CD14-positive monocyte (primary cell): ENCODE results near the genes ARAP1 and DNAJB13.

GRCh38 chr11:72709846-72710143 is 35.6 kb upstream of the PDE2A start:
- CAGE, long polyA plus RNA: no peak

- CAGE, long polyA plus RNA: no peak
These were observed at the start of gene ARAP1 for GRCh38 chr11:72751924-72753105. ARAP1 (minus strand) TSS chr11:72752408.

DNA sequence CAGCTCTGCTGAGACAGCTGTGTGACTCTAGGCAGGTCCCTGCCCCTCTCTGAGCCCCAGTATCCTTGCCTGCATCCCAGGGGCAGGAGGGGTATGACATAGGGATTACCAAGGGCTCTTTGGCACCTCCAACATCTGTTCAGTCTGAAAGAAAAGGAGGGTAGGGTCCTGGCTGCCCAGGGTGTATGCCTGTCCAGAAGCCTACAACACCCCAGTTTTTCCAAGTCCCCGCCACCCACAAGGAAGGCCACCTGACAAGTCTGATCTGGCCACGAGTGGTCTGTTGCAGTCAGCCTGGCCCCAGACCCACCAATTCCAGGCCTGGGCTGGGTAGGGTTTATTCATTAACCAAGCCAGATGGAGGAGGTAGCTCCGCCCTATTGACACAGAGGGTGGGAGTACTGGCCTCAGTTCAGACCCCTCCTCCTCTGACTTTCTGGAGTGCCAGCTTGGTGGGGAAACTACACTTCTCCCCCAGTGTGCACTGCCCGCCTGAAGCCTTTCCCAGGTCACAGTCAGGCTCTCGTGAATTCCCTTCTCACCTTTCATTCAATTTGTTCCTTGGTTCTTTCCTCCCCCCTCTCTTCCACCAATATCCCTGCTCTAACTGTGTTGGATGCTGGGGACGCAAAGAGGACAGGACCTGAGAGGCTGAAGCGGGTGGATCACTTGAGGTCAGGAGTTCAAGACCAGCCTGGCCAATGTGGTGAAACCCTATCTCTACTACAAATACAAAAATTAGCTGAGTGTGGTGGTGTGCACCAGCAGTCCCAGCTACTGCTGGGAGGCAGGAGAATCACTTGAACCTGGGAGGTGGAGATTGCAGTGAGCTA is 14.9 kb downstream of the STARD10 start:
- CAGE, long polyA plus RNA: no peak

DNA sequence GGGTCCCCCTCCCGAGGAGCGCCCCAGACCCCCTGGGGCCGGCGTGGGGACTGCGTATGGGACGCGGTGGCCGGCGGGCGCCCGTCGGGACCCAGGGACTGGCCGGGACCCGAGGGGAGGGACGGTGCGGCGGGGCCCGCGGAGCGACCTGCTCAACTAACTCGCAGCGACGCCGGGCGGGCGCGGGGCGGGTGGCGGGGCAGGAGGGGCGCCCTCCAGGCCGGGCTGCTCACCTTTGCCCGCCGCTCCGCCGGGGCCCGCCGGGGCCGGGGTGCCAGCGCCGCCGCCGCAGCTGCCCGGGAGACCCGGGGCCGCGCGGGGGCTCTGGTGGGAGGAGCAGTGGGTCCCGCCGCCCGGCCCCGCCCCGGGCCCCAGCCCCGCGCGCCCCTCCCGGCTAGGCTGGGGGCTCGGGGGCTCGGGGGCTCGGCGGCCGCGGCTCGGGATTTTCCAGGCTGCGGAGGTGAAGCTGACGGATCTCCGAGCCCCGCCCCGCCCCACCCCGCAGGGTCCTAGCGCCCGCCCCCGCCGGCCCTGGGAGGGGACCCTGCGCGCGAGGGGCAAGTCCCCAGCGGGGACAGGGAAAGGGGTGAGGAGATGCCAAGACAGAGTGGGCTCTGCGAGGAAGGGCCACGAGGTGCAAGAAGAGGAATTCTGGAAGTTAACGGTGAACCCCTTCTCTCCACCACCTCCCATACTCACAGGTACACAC is 12.3 kb downstream of the STARD10 start:
- CAGE, long polyA plus RNA: no peak

GRCh38 chr11:72912952-72913626 is 98.9 kb downstream of the ATG16L2 start:
- CAGE, long polyA plus RNA: no peak

GRCh38 chr11:72921481-72921970 is 107.3 kb downstream of the ATG16L2 start:
- CAGE, long polyA plus RNA: no peak

DNA sequence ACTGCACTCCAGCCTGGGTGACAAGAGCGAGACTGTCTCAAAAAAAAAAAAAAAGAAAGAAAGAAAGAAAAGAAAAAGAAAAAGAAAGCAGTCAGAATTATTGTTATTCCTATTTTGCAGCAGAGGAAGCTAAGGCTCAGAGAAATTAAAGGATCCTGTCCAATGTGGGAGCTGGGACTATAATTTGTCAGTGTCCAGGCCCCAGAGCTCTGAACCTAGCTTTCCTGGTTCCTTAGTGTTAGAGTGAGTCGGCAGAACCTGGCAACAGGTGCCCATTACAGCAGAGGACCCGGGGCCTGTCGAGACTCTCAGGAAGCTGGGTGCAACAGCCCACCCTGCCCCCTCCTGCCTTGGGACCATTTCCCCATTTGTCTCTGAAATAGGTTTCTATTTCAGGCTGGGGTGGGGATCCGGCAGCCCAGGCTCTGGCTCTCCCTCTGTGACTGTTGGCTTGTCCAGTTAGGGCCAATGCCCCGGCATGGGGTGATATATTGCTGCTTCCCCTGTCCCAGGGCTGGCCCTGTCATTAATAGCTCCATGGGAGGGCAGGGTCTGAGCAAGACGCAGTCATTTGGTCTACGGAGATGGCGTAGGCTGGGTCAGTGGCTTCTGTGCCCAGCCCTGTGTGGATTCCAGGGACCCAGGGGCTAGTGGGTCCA is 2.5 kb downstream of the P2RY6 start:
- CAGE, long polyA plus RNA: no peak

- CAGE, long polyA plus RNA: no peak
These were observed 15.5 kb upstream of the ARHGEF17 start for GRCh38 chr11:73292538-73293011.

DNA sequence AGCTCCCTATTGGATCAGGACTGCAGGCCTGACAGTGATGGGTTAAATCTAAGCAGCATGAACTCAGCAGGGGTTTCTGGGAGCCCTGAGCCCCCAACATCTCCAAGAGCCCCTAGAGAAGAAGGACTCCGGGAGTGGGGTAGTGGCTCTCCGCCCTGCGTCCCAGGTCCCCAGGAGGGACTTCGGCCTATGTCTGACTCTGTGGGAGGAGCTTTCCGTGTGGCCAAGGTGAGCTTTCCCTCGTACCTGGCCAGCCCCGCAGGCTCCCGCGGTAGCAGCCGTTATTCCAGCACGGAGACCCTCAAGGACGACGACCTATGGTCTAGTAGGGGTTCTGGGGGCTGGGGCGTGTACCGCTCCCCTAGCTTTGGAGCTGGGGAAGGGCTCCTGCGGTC is 1.5 kb downstream of the ARHGEF17 start:
- CAGE, long polyA plus RNA: no peak

GRCh38 chr11:73334495-73335208 is 26.6 kb downstream of the ARHGEF17 start:
- CAGE, long polyA plus RNA: no peak

GRCh38 chr11:73381525-73382008 is 5.4 kb downstream of the RELT start:
- CAGE, long polyA plus RNA: no peak

GRCh38 chr11:73384750-73385598 is 8.8 kb downstream of the RELT start:
- CAGE, long polyA plus RNA: no peak

- CAGE, long polyA plus RNA: no peak
These were observed 12.3 kb downstream of the RELT start for GRCh38 chr11:73388172-73389272.

- CAGE, long polyA plus RNA: no peak
These were observed 19.9 kb downstream of the RELT start for GRCh38 chr11:73395757-73396744.

DNA sequence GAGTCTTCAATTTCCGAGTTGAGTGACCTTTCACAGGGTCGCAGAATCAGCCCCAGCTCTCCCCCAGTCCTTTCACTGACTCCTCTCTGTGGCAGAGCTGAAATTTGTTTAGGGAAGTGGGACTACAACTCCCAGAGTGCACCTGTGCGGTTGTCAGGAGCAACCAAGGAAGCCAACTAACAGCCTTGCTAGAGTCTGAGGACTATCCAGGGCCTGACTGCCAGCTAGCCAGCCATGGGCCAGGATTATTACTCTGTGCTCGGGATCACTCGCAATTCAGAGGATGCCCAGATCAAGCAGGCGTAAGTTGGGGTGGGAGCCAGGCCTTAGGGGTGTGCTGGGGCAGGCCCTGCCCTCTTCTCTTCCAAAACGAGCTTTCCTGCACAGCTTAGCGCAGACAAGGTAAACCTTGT is at the start of gene DNAJB13:
Gene DNAJB13, plus strand, starts transcription at position 191 of the 413 bp plus-strand sequence.
- CAGE, long polyA plus RNA: no peak

- CAGE, long polyA plus RNA: no peak
These were observed 12.5 kb upstream of the UCP2 start for GRCh38 chr11:73995167-73995535.

- CAGE, long polyA plus RNA: no peak
These were observed 21.9 kb upstream of the UCP3 start for GRCh38 chr11:74030537-74031414.

DNA sequence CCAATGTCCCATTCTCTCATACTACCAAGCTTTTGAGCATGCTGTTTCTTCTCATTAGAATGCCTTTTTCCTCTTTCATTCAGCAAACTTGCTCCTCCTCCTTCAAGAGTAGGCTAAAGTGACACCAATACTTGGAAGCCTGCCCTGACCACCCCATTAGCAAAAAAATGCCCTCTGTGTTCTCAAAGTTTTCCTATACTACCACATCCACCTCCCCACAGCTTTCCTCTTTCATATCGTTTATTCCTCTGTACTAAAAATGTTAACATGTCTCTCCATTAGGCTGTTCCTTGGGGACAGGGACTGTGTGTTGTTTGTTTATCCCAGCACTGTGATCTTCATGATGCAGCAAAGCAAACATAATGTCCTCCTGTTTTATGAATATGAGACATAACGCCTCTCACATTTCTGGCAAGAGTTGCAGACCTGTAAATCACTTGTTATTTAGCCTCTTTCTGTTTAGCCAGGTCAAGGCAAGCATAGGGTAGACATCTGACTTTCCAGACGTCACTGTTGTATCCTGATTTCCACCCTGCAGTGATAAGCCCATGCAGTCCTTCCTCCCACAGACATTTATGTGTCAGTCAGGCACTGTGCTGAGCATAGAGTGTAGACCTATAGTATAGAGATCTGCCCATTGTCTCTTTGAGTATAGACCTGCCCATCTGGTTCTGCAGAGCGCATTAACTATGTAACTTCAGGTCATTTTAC is 62.1 kb upstream of the UCP3 start:
- CAGE, long polyA plus RNA: no peak

GRCh38 chr11:74319080-74319576 is 7.7 kb upstream of the P4HA3 start:
- CAGE, long polyA plus RNA: no peak

DNA sequence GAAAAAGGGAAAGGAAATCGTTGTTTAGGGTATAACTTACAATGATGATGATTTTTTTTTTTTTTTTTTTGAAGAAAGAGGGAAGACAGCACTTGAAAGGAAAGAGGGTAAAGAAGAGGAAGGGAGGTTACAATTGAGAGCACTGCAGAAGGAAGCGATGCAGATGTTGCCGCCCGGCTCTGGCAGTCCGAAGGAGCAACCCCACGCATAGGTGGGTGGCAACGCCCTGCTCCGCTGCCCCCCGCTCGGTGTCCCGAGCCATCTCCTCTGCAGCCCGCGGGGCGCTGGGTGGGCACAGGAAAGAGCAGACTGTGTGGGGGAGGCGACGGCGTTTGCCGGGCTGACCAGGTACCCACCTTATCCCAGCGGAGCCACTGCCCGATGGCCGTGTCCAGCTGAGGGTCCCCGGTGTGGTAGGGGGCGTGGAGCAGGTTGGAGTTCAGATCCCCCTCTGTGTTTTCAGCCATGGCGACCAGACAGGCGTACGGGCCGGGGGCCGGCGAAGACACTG is 483 bp downstream of the PGM2L1 start:
- CAGE, long polyA plus RNA: no peak